Sigmoid colon (tissue), 4 donors: ENCODE measurements around the genes SLC9B1 and PPA2.

- PRO-cap: no peak
- RAMPAGE, long total RNA, 4 experiments: no peak in any of the 4 experiments
These were observed 203.5 kb downstream of the PPP3CA start for GRCh38 chr4:101143520-101144514.

GRCh38 chr4:101283398-101284164 lies 63.7 kb downstream of the PPP3CA start:
- PRO-cap: no peak
- RAMPAGE, long total RNA, 4 experiments: no peak in any of the 4 experiments

GRCh38 chr4:102612545-102613573 lies 111.7 kb downstream of the NFKB1 start:
- PRO-cap: no peak
- RAMPAGE, long total RNA, 4 experiments: no peak in any of the 4 experiments

- PRO-cap: no peak
- RAMPAGE, long total RNA, 4 experiments: no peak in any of the 4 experiments
These were observed 33.1 kb upstream of the MANBA start for GRCh38 chr4:102793753-102794449.

DNA sequence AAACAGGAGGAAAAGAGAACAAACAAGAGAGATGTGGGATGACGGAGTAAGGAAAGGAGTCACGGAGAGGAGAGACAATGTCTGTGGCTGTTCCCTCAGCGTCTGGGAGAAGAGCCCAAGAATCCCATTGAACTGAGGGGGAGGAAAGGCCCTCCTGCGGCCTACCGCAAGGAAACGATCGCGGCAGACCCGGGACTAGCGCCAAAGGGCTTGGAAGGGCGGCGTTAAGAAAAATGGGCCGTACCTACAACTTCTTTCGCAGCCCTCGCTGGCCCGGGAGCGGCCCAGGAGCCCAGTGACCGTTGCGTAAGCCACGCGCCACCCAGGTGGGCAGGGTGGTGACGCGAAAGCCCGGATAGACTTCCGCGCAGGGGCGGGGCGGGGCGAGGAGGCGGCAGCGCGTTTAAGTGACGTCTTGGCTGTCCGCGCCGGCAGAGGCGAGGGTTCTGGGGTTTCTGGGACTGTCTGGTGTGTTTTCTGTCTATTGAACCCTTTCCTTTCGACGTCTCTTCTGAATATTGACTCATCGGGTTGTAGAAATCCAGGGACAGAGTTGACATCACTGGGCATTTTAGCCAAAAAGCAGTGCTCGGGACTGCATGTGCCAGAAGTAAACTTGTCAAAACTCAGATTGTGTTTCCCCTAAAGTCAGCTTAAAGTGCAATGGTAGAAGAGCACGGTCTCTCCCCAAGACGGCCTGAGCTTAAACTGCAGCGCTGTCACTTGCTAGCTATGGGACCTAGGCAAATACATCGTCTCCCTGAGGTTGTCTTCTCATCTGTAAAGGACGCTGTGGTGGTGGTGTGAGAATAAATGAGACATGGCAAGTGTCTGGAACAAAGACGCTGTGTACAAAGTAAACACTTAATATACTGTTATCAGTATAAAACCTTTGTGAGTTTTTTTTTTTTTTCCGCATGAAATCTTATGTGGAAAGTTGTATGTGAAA lies at the start of gene SLC9B1:
TSS of gene SLC9B1 (minus strand) at position 351 of the 949 bp plus-strand sequence.
- PRO-cap: bidirectional peak, plus-strand start at position 370 of the sequence, minus-strand start at position 104 of the sequence
- RAMPAGE, long total RNA, 4 experiments: start-site peak on the minus strand in 1 of 4 experiments, centred at position 278 of the sequence, 17 reads per replicate

- PRO-cap: no peak
- RAMPAGE, long total RNA, 4 experiments: no peak in any of the 4 experiments
These were observed 233.6 kb upstream of the CXXC4 start for GRCh38 chr4:104728332-104728697.

GRCh38 chr4:104907004-104907809 lies 239.5 kb upstream of the TET2 start:
- PRO-cap: no peak
- RAMPAGE, long total RNA, 4 experiments: no peak in any of the 4 experiments

DNA sequence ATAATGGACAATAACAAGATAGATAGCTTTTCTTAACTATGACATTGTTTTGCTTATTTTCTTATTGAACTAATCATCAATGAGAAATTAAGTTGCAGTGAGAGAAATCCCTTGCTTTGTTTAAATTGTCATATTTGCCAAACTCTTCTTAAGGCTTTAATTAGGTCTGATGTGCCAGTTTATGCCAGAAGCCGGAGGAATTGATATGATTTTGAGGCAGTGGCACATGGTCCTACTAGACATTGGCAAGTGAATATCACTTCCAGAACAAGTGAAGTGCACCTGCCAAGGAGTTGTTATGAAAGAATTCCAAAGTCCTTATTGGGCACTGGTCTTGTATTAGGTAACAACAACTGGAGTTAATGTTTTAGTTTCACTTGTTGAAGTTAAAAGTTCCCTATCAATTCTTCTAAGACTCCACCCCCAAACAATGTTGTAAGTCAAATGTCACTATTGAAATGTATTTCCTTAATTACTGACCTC lies 3.0 kb downstream of the TET2 start:
- PRO-cap: no peak
- RAMPAGE, long total RNA, 4 experiments: no peak in any of the 4 experiments

GRCh38 chr4:105158673-105159212 lies 12.1 kb downstream of the TET2 start:
- PRO-cap: no peak
- RAMPAGE, long total RNA, 4 experiments: no peak in any of the 4 experiments

- PRO-cap: no peak
- RAMPAGE, long total RNA, 4 experiments: no peak in any of the 4 experiments
These were observed 2.9 kb downstream of the PPA2 start for GRCh38 chr4:105470791-105471520.

DNA sequence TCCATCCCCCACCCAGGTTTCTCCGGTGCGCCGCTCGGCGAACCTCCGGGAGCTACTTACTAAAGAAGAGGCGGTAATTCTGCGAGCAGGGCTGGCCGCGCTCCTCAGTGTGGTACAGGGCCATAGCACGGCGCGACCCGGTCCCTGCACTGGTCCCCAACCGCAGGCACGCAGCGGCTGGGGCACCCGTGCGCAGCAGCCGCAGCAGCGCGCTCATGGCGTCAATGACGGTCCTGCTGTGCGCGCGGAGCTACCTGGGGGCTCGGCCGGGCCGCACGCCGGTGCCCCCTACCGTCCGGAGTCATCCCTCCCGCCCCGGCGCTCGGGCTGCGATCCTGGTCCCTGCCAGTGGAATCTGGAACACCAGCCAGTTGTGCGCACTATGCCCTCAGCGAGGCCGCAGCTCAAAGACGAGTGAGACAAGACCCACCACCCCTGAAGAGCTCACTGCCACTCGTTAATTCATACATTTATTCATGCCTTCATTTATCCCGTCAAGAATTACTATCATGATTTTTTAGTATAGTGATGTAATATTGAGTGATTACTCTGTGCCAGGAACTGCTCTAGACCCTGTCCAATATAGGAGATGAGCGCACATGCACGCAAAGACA lies at the start of gene PPA2:
TSS of gene PPA2 (minus strand) at position 229 of the 614 bp plus-strand sequence.
- PRO-cap: unidirectional peak, minus-strand start at position 226 of the sequence
- RAMPAGE, long total RNA, 4 experiments: start-site peak on the minus strand in 4 of 4 experiments, centred at positions 190 to 196 of the sequence, 82 to 115 reads per replicate

DNA sequence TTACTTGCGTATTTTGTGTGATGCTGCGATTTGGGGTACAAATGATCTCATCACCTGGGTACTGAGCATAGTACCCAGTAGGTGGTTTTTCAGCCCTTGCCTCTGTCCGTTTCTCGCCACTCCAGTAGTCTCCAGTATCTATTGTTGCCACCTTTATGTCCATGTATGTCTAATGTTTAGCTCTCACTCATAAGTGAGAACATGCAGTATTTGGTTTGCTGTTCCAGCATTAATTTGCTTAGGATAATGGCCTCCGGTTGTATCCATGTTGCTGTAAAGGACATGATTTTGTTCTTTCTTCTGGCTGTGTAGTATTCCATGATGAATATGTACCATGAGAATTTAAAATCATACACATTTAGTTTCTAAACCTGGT lies 1.8 kb downstream of the ARHGEF38 start:
- PRO-cap: no peak
- RAMPAGE, long total RNA, 4 experiments: no peak in any of the 4 experiments

DNA sequence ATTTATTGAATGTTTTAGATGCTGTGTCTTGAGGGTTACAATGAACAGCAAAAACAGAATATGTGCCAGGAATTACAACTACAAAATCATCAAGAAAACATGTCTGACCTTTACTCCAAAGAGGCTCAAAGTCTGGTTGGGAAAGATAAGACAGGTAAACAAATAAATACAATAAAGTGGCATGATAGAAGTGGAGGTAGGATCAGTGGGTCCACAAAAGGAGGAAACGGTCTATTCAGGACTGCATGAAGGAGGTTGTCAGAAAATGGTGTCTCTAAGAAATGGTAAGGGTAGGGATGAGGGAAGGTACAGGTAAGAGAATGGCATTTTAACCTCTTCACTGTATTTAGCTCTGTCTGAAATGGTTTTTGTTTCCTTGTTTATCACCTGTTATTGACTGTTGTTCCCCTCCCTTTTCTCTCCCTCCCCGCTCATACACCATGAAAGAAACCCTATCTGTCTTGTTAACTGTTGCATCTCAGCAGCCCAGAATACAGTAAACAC lies 3.8 kb downstream of the ARHGEF38 start:
- PRO-cap: no peak
- RAMPAGE, long total RNA, 4 experiments: no peak in any of the 4 experiments

- PRO-cap: no peak
- RAMPAGE, long total RNA, 4 experiments: no peak in any of the 4 experiments
These were observed 42.1 kb downstream of the ARHGEF38 start for GRCh38 chr4:105594429-105595074.

DNA sequence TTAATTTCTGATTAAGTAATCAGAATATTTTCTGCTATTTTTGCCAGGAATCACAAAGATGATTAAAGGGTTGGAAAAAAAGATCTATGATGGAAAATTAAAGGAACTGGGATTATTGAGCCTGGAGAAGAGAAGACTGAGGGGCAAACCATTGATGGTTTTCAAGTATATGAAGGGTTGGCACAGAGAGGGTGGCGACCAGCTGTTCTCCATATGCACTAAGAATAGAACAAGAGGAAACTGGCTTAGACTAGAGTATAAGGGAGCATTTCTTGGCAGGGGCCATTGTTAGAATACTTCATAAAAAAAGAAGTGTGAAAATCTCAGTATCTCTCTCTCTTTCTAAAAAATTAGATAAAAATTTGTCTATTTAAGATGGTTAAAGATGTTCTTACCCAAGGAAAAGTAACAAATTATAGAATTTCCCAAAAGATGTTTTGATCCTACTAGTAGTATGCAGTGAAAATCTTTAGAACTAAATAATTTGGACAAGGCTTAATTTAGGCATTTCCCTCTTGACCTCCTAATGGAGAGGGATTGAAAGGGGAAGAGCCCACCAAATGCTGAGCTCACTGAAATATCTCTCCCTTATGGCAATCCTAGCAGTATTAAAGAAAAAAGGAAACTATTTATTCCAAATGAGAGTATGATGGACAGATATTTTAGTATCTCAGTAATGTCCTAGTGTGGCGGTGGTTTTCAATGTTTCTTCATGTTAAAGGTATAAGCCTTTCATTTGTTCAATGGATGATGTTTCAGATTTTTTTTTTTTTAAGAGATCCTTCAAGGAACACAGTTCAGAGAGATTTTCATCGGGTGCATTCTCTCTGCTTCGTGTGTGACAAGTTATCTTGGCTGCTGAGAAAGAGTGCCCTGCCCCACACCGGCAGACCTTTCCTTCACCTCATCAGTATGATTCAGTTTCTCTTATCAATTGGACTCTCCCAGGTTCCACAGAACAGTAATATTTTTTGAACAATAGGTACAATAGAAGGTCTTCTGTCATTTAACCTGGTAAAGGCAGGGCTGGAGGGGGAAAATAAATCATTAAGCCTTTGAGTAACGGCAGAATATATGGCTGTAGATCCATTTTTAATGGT lies 75.4 kb downstream of the NPNT start:
- PRO-cap: no peak
- RAMPAGE, long total RNA, 4 experiments: no peak in any of the 4 experiments

GRCh38 chr4:105978881-105979359 lies 83.6 kb downstream of the NPNT start:
- PRO-cap: unidirectional peak, plus-strand start at chr4:105979071
- RAMPAGE, long total RNA, 4 experiments: no peak in any of the 4 experiments

DNA sequence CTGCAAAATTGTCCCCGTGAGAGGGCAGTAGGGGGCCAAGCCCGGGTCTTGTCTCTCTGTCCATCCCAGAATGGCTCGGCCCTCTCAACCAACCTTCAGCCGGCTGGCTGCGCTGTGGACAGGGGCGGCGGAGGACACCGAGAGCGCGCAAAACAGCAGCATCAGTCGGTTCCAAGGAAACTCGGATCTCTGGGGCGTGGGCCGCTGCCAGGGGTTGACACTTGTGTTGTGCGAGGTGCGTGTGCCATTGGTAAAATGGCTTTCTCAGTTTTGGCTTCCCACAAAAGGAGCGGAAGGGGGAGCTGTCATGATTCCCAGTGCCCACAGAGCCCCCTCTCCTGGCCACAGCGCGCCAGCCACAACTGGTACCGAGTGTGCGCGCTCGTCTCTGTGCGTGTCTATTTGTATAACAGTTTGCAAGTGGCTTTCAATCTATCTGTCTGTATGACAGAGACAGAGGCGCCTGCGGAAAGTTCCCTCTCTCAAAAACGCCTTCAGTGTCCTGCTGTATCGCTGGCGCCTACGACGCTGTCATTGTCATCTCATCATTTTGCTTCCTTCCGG lies 1.9 kb downstream of the DKK2 start:
- PRO-cap: no peak
- RAMPAGE, long total RNA, 4 experiments: no peak in any of the 4 experiments

DNA sequence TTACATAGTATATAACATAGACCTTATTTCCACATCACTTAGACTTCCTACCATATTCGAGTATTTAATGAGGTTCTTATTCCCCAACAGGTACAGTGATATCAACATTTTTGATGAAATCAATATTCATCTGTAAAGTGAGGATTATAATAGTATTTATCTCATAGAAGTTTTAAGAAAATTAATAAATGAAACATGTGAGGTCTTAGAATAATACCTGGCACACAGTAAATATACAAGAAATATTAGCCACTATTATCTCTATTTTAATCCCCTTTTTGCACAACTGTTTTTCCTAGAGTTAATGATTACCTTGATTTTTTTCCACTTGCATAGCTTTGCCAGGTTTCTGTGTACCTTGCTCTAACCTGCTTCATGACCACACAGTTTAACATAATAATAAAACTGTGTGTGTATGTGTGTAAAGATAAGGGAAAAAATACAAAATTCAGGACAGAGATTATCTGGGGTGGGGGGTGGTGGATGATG lies 86.9 kb downstream of the PAPSS1 start:
- PRO-cap: no peak
- RAMPAGE, long total RNA, 4 experiments: no peak in any of the 4 experiments

GRCh38 chr4:107719242-107719851 lies 687 bp downstream of the PAPSS1 start:
- PRO-cap: no peak
- RAMPAGE, long total RNA, 4 experiments: no peak in any of the 4 experiments

GRCh38 chr4:107800143-107800523 lies 24.6 kb upstream of the SGMS2 start:
- PRO-cap: no peak
- RAMPAGE, long total RNA, 4 experiments: no peak in any of the 4 experiments